ENCODE measurements around the gene PRSS38.

- RRBS = no CpG with 5 or more reads among the region's 8 CpGs
These were observed 56.3 kb downstream of the STUM start for GRCh38 chr1:226604722-226605339.

- RRBS = 63% methylated on average over 2 of the region's 23 CpGs
These were observed 85.4 kb downstream of the ITPKB start for GRCh38 chr1:226653212-226654620.

- RRBS = no CpG with 5 or more reads among the region's 21 CpGs
These were observed 78.5 kb downstream of the ITPKB start for GRCh38 chr1:226660188-226661289.

- RRBS = no CpG with 5 or more reads among the region's 7 CpGs
These were observed 71.0 kb downstream of the ITPKB start for GRCh38 chr1:226667870-226668606.

DNA sequence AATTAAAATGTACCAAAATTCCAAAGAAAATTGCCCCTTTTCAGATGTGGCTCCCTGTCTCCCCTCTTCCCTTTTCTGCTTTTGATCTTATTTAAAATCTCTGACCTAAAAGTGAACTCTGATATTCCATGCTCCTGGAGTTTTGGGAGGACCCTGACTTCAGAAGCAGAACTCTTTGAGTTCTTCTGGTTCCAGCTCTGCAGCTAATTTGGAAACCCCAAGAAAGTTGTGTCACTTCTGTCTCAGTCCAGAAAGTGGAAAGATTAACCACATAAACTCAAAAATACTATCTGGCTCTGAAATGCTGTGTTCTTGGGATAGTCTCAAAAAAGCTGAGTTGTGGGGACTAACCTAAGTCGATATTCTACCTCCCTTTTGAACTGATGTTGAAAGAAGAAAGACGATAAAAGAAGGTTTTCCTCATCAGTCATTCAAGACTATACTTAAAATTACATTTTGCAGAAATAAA lies 59.8 kb downstream of the ITPKB start:
- RRBS = no CpG with 5 or more reads among the region's 2 CpGs

DNA sequence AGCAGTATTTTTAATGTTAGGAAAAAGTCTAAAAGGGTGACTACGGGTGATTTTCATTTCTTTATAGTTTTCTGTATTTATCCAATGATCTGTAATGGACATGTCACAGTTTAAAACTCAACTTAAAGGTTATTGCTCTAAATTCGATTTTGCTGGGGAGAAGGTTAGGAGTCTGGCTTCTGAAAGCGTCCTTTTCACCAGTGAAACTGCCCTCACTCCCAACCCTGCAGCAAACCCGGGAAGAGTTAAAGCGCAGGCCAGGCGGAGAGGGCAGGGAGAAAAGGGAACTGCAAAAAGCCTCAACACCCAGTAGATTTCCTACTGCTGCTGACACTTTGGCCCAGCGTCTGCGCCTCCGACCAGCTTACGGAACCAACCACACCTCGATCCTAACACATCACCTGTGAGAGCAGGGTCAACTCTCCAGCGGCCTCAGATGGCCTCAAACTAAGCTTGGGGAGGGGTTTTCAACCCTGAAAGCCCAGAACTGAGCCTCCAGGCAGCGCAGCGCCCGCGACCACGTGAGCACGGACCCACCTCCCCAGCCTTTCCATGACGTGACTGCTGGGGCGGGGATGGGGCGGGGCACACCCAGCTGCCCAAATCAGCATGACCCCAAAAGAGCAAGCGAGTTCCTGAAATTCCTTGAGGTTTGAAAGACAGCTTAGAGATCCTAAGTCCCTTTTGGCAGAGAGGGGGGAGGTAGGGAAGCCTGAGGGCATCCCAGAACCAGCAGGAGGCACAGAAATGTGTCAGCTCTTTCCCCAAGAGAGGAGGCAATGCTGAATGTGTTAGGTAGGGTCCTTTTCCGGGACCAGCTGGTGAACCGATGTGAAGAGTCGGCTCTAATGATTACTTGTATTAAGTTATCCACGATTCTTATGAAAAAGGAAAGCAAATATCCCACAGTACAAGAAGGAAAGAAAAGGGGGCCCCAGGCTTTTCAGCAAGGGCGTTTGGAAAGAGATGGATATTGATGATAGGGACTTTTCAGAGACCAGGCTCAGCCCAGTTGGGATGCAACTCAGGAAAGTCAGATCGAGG lies 59.1 kb downstream of the ITPKB start:
- RRBS = no CpG with 5 or more reads among the region's 28 CpGs

- RRBS = no CpG with 5 or more reads among the region's 7 CpGs
These were observed 40.0 kb downstream of the ITPKB start for GRCh38 chr1:226699061-226699572.

GRCh38 chr1:226703164-226703704 lies 35.8 kb downstream of the ITPKB start:
- RRBS = 1% methylated on average over 14 of the region's 54 CpGs

DNA sequence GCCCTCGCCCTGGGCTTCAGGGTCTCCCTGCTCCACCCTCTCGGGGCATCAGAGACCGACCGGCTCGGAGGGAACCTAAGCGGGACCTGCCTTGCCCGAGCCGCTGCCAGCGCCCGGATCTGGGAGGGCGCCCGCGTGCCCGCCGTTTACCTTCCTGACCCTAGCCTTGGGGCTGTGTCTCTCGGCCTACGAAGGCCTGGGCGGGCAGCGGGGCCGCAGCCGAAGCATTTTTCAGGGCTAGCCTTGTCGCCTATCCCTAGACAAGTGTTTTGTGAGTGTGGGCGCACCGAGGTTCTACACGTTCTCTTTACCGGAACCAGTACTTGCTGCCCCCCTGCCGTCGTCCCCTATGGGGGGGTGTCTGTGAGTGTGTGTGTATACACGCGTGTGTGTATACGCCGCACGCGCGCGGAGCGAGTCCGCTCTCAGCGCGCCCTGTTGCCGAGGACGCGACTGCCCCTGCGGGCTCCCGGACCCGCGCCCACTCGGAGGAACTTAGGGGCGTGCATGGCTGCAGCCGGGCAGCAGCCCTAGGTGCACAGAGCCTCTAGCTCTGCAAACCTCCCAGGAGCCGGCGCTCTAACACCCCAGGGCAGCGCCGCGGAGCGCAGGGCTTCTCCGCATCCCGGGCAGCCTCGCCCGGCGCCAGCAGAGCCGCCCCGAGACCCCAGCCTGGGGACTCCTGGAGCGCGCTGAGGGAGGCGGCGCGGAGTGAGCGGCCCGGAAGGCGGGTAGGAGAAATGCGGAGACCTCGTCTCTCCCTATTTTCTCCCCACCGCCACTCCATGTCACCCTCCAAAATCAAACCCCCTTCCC lies 775 bp downstream of the ITPKB start:
- RRBS = 2% methylated on average over 35 of the region's 74 CpGs

GRCh38 chr1:226806862-226807467 lies 63.5 kb upstream of the PSEN2 start:
- RRBS = no CpG with 5 or more reads among the region's 1 CpG

DNA sequence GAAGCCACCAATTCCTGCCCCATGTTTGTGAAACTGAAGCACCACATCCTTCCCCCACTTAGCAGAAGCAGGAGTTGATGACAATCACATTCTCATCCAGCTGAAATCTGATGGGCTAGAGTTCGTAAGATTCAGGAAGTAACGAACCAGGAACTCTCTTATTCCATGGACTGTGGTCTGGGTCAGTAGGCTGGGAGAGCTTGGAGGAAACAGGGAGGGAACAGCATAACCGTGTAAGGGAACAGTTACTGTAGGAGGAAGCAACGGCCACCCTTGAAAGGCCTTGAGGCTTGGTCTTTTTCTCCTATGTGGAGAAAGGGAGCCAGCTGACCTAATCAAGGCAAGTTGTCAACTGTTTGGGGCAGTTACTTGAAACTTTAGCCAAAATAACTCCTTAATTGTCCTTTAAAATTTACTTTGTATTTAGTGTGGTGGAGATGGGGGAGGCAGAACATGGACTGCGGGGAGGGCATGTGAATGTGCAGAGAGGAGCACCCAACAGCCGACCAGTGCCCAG lies 2.1 kb upstream of the COQ8A start:
- RRBS = no CpG with 5 or more reads among the region's 6 CpGs

DNA sequence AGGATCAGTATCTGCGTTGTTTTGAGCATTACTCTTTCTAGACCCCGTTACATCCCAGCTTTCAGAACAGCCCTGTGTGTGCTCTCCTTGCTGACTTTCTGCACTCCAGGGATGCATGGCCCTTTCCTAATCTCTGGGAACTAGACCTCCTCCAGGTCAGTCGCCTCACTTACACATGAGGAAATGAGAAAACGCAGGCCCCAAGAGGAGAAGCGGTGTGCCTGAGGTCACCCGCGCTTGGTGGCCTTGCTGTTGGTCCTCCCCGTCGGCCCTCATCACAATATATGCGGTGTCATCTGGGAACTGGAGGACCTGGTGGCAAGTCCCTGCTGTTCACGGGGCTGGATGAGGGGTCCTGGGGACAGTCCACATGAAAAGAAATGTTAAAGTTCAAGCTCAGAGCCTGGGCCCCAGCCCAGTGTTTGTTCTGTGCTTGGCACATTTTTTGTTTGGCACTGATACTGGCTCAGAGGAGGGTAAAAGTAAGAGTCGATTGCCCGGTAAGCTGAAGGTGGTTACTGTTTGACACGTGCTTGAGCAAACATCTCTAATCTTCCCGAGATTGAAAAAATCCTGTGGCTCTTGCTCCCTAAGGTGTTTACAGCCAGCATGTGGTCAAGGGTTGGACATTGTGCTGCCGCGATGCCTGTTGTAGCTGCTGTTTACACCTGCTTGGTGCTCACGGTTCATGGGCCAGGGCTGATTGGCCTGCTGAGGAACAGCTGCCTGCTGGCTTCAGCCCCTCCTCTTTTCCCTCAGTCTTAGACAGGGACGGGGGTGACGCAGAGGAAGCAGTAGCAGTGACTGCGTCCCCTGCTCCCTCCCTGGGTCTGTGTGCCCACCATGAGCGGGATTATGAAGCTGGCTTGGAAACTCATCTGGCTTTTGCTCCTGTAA lies 5.2 kb downstream of the COQ8A start:
- RRBS = no CpG with 5 or more reads among the region's 22 CpGs

- RRBS = no CpG with 5 or more reads among the region's 13 CpGs
These were observed 50.0 kb downstream of the COQ8A start for GRCh38 chr1:226989714-226990912.

GRCh38 chr1:227086319-227087620 lies 146.7 kb downstream of the COQ8A start:
- RRBS = no CpG with 5 or more reads among the region's 10 CpGs

DNA sequence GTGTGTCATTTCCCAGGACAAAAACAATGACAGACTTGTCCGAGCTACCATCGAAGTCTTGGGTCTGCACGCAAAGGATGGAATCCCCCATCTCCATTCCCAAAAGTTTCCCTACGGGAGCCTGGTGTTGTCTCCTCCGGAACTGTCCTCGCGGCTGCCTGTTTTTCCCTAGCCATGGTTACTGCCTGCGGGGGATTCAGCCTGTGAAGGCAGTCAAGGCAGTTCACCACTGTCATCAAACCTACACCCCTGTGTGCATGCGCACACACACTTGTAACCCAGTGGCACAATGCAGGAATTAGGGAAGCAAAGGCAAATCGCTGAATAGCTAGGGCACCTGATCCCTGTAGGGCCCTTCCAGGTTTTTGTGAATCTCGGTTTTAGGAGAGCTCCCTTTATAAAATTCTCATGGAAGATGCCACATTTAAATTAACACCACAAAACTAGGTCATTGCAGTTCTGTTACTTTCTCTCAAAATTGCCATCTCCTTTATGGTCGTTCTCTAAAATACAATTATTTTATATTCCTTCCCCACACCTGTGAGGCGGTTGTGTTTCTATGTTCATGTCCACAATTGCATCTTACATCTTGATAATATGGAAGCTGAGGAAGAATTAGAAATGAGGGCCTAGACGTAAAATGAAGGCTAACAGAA lies 934 bp upstream of the CDC42BPA start:
- RRBS = no CpG with 5 or more reads among the region's 14 CpGs

GRCh38 chr1:227793739-227794261 lies 21.7 kb upstream of the PRSS38 start:
- RRBS = no CpG with 5 or more reads among the region's 6 CpGs

DNA sequence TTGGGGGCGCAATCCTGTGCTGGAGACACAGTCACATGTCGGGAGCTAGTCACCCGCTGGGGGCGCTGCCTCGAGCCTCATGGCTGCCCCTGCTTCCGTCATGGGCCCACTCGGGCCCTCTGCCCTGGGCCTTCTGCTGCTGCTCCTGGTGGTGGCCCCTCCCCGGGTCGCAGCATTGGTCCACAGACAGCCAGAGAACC lies at the start of gene PRSS38:
Gene PRSS38 (plus strand): TSS at position 38 of the 200 bp plus-strand sequence.
- RRBS = no CpG with 5 or more reads among the region's 9 CpGs

GRCh38 chr1:227886790-227887618 lies 60.7 kb downstream of the WNT9A start:
- RRBS = 7% methylated on average over 12 of the region's 34 CpGs

DNA sequence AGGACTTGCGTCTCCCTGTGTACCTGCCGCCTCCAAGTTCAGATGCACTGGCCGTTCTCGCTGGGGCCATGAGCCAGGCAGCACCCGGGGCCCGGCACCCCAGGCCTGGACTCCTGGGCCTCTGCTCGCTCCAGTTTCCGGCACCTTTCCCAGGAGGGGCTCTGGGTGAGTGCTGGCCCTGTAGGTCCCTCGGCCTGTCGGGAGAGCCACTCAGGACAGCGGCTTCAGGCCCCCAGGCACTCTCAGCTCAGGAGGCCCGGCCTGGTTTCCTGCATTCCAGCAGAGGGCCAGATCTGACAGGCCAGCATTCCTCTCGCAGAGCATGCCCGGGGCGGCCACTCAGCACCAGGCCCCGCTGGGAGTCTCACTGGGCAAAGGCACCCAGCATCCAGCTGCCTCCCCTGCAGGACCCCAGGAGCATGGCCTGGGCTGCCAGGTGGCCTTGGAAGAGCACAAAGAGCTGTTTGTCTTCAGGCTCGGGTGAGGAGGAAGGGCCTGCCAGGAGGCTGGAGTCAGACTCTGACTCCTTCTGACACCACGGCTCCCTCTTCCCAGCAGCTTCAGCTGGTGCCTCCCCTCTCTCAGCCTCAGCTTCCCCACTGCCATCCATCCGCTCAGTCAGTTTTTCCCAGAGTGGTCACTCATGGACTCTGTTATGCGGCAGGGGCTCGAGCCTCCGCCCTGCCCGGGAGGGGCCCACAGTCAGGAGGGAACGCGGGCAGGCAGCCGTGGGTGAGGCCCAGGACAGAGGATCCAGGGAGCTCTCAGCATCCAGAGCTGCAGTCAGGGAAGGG lies 51.8 kb downstream of the WNT9A start:
- RRBS = 63% methylated on average over 6 of the region's 26 CpGs

- RRBS = no CpG with 5 or more reads among the region's 22 CpGs
These were observed 10.7 kb downstream of the WNT9A start for GRCh38 chr1:227936868-227937694.